Measurements from ENCODE around the gene TLR7.

- RRBS, result no CpG with 5 or more reads among the region's 11 CpGs
Measured at GRCh38 chrX:10172918-10173281, 16.1 kb downstream of the CLCN4 start.

DNA sequence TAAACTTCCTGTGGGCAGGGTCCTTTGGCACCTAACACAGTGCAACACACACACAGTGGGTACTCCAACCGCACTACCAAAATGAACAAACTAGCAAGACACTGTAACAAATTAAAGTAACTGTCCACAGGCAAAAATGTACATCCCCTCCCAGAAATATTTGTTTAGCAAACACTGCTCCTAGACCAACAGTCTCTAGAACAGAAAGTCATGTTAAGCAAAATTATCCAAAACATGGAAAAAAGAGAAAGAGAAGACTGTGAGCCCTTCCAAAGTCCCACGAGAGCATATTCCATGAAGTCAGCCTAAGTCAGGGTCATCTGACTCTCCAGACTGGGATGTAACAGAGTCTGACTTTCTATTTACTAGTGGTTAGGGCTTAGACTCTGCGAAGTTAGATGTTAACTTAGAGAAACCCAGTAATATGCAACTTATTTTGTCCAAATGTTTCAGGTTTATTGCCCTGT, 102.4 kb downstream of the MID1 start:
- RRBS, result no CpG with 5 or more reads among the region's 3 CpGs

DNA sequence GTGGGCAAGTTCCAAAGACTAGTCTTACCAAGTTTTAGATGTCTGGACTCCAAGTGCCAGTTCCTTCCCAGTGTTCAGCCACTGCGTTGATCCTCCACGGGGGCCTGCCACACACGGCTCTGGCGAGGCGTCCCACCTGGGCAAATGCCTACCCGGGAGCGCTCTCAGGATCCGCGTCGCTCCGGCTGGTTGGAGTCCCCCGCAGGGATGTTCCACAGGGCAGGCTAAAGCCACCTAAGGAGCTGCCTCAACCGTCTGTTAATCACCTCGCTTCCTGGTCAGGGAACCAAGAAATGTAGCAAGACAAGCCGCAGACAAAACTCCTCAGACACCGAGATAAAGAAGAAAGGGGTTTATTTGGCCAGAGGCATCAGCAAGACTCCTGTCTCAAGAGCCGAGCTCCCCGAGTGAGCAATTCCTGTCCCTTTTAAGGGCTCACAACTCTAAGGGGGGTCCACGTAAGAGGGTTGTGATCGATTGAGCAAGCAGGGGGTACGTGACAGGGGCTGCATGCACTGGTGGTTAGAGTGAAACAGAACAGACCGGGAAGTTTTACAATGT, 30.7 kb downstream of the MID1 start:
- RRBS, result no CpG with 5 or more reads among the region's 22 CpGs

DNA sequence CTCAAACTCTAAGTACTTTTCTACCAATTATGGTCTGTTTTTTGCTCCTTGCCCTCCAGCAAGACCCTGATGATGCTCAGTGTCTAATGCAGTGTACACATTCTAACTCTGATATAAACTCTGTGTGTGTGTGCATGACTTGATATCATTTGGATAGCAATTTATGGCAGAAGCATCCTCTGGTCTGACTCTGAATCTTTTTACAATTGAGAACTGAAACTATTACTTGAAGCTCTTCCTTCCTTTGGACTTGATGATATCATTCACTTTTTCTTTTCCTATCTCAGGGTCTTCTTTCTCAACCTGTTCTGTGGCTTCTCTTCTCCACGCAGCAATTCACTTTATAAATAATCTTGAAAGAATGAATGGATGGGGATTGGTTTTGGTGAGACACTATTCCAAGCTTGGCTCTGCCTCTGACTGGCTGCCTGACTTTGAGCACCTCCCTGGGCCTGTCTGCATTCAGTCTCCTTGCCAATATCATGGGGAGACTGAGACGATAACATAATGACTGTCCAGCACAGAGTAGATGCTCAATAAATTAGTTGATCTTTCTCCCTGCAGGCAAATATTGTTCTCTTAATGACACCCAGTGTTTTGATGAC, 89.2 kb upstream of the AMELX start:
- RRBS, result no CpG with 5 or more reads among the region's 2 CpGs

GRCh38 chrX:11385882-11386646, 92.9 kb downstream of the AMELX start:
- RRBS, result no CpG with 5 or more reads among the region's 8 CpGs

GRCh38 chrX:11786996-11787195, 28.9 kb downstream of the MSL3 start:
- RRBS, result no CpG with 5 or more reads among the region's 3 CpGs

DNA sequence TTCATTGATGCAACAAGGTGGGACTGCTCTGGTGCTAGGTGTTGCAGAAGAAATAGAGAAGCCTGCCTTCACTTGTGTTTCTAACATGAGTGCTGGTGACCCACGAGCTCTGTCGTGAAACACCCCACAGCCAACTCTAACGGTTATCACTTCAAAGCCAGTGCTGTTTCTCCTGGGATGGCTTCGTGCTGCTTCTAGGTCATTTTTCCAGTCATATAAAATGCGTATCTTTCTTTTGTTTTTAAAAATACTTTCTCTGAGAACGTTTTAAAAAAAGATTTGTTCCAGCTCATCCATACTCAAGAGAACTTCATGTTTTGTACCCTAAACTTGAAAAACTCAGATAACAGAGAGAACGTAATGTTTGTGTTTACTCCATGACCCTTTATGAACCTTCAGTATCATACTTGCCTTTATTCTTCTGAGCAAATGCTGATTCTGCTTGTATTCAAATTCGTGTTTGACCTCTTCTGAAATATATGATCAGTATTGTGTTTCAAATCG, 18.7 kb upstream of the PRPS2 start:
- RRBS, result no CpG with 5 or more reads among the region's 9 CpGs

DNA sequence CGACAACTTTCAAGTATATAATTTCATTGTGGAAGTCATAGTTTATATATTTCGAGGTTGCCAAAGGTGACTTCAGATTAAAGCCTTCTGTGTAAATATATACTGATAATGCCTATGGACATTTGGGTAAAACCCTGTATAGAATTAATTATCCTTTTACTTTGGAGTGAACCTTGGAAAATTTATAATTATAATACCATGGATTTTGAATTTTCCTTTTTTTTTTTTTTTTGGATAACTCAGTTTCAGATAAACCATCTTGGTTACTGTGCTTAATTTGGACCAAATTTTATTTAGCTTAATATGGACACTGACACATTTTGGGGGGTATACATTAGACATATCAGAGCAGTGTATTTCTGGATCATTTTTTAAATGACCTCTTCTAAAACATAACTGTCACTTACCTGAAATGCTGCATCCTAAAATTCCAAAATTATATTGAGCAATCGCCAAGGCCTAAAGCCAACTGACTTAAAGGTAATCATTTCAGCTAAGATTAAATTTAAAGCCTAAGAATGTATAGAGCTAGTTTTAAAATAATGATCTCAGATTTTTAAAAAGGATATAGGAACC, 32.0 kb downstream of the PRPS2 start:
- RRBS, result no CpG with 5 or more reads among the region's 3 CpGs

DNA sequence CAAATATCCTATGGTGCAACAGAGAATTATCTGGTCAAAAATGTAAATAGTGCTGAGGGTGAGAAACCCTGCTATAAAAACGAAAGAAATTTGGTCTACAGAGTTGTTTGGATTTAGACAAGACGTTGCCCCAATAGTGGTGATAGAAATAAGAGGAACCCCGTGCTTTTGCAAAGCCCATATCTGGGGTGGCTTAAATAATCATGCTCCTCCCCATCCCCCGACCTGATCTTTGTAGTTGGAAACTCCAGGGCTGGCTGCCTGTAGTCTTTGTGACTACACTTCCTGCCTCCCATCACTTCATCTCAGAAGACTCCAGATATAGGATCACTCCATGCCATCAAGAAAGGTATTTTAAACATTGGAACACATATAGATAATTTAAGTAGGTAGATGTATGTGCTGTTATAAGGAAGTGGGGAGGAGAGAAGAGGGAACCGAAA, at the start of gene TLR7:
TSS of gene TLR7 (plus strand) at position 298 of the 443 bp plus-strand sequence.
- RRBS, result no CpG with 5 or more reads among the region's 5 CpGs

DNA sequence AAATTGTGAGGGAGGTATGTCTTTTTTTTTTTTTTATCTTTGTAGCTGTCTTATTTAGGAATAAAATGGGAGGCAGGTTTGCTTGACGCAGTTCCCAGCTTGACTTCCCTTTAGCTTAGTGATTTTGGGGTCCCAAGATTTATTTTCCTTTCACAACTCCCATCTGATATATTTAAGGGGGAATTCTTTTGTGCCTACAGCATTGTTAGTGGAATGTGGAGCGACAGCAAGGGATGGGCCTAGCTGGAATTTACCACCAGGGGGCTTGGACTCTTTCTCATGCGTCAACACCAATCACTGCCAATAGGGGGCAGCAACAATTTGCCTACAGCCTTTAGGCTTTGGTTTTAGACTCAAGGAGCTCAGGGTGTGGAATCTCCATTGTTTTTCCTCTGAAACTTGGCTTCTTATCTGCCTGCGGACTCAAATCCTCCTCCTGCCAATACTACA, 28.2 kb upstream of the TMSB4X start:
- RRBS, result no CpG with 5 or more reads among the region's 4 CpGs

DNA sequence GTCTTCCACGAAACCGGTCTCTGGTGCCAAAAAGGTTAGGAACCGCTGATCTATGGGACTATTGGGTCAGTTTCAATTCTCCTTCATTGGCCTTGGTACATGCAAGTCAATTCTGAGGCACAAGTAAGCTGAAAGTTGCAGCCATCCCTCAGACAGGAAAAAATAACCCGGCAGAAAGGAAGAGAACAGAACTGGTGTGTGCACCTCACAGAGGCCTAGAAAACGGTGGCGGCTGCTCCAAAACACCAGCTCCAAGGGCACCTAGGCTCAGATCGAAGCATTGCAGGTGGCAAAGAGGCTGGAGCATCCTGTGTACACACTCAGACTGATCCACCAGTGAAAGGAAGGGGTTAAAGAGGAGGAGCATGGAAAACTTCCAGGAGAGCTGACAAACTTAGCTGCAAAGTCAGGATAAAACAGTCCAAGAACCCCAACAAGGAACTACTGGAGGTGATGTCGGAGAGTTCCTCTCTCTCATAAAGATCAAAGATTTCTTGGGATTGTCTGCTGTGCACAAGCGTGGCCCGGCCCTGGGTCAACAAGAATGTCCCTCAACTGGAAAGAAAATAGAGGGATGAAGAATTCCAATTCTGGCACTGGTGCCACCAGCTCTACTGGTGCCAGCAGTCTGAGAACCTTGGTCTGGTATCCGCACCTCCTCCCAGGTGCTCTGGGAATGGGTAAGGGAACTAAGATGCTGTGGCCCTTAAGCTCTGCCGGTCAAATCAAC, 6.6 kb upstream of the TMSB4X start:
- RRBS, result no CpG with 5 or more reads among the region's 12 CpGs

DNA sequence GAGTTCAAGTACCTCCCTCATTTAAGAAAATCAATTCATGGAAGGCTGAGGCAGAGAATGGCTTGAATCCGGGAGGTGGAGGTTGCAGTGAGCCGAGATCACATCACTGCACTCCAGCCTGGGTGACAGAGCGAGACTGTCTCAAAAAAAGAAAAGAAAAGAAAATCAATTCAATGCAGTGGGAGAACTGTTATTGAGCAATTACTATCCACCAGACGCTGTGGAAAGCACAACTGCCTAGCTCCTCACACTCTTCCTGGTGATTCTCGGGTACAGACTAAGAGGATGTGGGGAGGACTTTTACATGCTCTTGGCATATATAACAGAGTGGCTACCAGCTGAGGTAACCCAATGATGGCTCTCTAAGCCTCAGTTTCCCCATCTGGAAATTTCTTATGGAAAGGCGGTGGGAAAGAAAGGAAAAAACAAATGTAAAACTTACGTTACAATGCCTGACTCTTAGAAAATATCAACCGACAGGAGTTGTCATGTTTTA, 2.6 kb upstream of the TMSB4X start:
- RRBS, result no CpG with 5 or more reads among the region's 8 CpGs

GRCh38 chrX:13043432-13043998, 905 bp downstream of the FAM9C start:
- RRBS, result 93% methylated on average over 4 of the region's 22 CpGs

DNA sequence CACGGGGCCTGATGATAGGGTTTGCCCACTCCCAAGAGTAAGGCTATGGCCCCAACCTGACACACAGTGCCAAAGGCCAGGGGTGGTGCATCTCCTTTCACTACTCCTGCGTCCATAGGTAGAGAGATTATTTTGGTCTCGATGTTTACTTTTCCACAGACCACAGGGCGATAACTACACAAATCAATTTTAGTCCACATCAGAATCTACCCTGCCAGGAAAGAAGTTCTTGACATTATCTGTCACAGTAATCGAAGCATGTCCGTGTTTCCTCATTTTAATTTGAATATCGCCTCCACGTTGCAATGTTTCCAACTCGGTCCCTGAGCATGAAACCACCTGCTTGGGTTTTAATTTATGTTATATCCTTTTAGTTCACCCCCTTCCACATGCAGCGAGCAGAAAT, 100.0 kb upstream of the ATXN3L start:
- RRBS, result no CpG with 5 or more reads among the region's 10 CpGs

DNA sequence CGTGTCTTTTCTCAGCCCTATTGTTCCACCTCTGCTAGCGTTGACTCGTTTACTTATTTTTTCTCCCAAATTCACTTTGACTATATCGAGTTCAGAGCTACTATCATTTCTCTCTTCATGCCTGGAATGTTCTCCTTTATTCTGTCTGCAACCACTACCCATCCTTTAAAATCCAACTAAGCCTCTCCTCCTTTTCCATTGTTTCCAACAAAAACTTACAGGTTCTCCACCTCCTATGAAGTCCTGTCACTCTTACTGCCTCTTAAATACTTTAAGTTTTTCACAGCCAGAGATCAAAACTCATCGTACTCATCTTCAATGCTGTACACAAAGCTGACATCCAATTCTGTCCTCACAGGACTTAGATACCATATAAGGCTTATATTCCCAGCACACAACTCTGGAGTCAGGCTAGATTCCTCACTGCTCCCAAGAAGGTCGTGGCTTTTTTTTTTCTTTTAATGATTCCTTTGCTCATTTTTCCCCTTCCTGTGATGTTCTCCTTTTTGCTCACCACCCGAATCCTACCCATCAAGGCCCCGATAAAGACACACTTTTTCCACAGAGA, 1.0 kb downstream of the TRAPPC2 start:
- RRBS, result no CpG with 5 or more reads among the region's 8 CpGs

DNA sequence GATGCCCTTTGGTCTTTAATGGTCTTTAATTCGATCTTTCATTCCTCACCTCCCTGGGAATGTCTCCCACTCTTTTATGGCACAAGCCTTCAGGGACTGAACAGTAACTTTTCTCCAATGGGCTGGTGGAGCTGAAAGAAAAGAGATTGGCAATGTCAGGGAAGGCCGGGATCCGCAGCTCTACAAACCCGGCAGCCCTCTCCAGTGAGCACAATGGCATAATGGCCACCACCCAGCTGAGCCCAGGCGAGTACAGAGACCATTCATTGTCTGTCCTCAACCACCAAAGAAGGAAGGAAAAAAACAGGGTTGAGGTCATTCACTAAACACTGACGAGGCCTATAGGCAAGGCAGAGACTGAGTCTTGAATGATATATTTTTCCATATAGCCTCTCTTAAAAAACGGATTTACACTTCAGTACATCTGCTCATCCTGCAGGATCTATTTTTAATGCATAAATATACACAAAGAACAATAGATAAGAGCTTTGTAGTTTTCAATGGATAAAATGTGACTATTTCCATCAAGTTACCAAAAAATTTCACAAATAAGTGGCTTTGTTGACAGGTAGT, 3.5 kb downstream of the GEMIN8 start:
- RRBS, result no CpG with 5 or more reads among the region's 7 CpGs

DNA sequence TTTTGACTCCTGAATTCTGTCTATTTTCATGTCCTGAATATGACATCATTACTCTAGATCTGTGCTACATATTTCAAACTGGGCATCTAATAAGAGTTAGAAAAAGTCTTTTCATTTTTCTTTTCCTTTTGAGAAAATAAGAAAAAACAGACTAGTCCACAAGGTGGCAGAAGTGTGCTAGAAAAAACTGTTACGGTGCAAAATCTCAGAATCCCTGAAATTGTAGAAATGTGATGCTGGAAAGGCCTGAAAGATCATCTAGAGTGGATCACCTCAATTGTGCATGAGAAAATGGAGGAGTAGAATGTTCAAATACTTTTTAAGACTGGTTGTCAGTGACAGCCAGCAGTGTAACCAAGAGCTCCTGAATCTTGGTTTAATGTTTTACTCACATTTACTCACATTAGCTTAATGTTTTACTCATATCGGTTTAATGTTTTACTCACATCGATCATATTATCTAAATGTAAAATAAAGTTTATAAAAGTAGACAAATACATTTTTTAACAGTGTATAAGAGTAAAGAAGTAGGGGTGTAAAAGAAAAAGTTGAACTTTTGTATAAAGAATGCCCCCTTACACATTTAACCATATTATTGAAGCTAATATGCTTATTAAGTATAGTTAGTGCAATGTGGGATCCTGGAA, 15.3 kb downstream of the ASB11 start:
- RRBS, result no CpG with 5 or more reads among the region's 3 CpGs

DNA sequence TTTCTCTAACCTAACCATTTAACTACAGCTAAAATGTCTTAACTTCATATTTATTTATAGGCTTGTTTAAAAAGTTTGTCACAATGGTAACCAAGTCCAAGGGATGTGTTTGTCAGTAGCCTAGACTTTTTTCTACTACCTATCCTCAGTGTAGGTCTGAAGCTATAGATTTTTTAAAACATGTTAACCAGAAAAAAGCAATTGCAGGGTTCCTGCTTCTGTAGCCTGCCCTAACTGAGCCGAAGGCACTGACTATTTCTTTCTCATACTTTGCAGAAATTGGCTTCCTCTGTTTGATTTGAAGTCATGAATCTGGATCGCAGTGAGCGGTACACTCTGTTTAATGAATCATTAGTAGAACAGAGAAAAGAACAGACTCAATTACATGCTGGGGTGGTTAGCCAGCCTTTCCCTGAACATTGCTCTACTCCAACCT, 18.7 kb upstream of the AP1S2 start:
- RRBS, result no CpG with 5 or more reads among the region's 3 CpGs

- RRBS, result no CpG with 5 or more reads among the region's 13 CpGs
Measured at GRCh38 chrX:16123917-16124555, 671 bp downstream of the GRPR start.

DNA sequence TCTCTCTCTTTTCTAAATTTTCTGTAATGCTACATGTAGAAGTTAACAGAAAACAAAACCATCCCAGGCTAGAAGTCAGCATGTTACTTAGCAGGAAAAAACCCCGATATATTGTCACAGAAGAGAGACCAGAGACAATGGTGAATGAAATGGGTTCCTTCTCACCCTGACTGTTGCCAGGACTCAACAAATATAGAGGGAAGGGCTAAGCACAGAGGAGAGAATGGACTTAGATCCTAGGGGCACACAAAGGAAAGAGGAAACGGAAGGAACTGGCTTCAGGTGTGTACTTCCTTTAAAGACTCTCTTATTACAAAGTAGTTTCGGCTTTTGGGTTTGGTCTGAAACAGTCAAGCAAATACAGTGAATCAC, 46.2 kb upstream of the S100G start:
- RRBS, result no CpG with 5 or more reads among the region's 3 CpGs

Measured in retinal pigment epithelial cell (primary cell).